BJ (cell line): Measurements from ENCODE around the genes EPHA5, HTN3 and SMR3A.

- CAGE, long polyA plus RNA, result no peak
- RRBS, result no CpG with 5 or more reads among the region's 2 CpGs
Measured at GRCh38 chr4:57068611-57068886, 41.6 kb downstream of the IGFBP7 start.

DNA sequence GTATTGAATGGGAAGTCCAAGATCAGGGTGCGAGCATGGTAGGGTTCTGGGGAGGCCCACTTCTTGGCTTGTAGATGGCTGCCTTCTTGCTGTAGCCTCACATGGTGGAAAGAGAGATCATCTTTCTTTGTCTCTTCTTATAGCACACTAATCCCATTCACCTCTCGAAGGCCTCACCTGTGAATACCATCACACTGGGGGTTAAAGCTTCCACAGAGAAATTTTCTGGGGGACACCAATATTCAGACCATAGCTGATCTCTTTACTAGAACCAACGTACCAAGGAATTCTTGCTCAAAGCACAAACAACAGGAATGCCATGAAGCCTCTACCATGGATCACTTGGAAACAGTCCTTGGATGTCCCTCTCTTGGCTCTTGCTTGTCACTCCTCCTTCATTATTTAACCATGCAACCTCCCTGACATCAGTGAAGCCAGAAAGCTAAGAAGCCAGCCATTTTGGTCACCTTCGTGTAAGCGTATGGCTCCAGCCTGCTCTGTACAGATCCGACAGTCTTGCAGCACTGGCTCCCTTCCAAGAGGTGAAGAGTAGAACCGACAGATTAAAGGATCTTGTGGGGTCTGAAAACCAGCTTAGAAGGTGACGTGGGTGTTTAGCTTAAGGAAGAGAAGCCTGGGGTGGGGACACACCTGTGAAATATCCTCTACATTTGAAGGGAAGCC is 34.0 kb downstream of the IGFBP7 start:
- CAGE, long polyA plus RNA, result no peak
- RRBS, result no CpG with 5 or more reads among the region's 8 CpGs

- CAGE, long polyA plus RNA, result no peak
- RRBS, result no CpG with 5 or more reads among the region's 2 CpGs
Measured at GRCh38 chr4:60564933-60565265, 635.2 kb upstream of the ADGRL3 start.

DNA sequence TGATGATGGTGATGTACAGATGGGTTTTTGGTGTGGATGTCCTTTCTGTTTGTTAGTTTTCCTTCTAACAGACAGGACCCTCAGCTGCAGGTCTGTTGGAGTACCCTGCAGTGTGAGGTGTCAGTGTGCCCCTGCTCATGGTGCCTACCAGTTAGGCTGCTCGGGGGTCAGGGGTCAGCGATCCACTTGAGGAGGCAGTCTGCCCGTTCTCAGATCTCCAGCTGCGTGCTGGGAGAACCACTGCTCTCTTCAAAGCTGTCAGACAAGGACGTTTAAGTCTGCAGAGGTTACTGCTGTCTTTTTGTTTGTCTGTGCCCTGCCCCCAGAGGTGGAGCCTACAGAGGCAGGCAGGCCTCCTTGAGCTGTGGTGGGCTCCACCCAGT is 172.2 kb downstream of the ADGRL3 start:
- CAGE, long polyA plus RNA, result no peak
- RRBS, result no CpG with 5 or more reads among the region's 5 CpGs

GRCh38 chr4:61646607-61646993 is 446.5 kb downstream of the ADGRL3 start:
- CAGE, long polyA plus RNA, result no peak
- RRBS, result no CpG with 5 or more reads among the region's 12 CpGs

DNA sequence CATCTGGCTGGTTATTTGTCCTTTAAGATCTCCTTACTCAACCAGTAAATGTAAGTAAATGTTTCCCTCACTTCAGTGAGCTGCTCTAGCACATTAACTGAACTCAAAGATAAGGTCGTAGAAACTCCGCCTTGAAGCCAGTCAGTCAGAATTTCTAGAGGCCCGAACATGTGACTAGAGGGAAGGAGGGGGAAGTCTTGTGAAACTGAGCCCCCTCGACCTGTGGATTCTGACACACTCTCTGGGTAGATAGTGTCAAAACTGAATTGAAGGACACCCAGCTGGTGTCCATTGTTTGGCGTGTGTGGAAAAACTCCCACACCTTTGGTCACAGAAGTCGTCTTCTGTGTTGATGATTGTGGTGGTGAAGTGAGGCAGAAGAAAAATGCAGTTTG is 933.9 kb downstream of the ADGRL3 start:
- CAGE, long polyA plus RNA, result no peak
- RRBS, result no CpG with 5 or more reads among the region's 6 CpGs

DNA sequence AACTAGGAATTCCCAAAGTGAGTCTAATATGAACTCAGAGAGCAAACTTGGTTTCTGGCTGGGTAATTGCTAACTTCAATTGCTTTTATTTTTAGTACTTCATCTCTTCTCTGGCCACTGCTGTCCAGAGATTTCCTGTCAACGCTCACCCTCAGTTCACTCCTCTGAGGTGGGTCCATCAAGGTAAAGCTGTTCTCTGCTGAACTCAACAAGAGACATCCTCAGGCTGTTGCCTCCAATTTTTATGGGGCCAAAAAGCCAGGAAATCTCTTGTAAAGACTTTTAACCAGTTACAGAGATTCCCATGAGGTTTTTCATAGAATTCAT is 75.3 kb upstream of the TECRL start:
- CAGE, long polyA plus RNA, result no peak
- RRBS, result no CpG with 5 or more reads among the region's 1 CpG

DNA sequence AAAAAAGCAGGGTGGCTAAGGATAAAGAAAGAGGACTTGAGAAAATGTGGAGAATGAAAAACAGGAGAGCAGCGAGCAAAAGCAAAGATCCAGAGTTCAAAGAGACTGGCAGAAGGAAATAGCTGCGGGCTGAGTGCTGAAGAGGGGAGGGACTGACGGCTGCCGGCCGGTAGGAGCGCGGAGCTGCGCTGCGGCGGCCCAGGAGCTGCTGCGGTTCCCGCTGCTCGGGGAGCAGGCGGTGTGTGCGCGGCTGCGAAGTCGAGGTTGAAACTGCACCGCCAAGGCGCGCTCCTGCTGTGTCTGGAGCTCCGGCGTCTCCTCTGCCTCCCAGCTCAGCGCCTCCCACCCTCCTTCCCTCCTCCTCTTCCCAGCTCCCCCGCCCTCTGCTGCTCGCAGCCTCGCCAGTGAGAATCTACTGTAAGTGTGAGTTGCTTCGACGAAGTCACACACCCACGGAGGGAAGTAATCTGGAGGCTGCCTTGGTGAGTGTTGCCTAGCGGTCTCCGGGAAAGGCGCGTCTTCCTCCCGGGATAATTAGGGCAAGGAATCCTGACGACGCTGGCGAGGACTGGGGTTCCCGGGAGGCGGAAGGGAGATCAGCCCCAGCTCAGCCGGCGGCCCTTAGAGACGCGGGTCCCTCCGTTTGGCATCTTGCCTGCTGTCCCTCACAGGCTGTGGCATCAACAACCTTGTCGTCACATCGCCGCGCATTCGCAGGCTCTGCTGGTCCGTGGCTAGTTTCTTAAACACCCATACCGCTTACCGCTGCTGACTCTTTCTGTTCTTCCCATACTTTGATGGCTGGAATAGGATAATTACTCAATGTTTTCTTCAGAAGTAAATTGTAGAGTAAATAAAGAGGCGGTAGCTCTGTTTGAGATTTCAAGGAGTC is at the start of gene EPHA5:
Gene EPHA5 (minus strand): TSS at position 298 of the 892 bp plus-strand sequence.
- CAGE, long polyA plus RNA, result no peak
- RRBS, result no CpG with 5 or more reads among the region's 54 CpGs

DNA sequence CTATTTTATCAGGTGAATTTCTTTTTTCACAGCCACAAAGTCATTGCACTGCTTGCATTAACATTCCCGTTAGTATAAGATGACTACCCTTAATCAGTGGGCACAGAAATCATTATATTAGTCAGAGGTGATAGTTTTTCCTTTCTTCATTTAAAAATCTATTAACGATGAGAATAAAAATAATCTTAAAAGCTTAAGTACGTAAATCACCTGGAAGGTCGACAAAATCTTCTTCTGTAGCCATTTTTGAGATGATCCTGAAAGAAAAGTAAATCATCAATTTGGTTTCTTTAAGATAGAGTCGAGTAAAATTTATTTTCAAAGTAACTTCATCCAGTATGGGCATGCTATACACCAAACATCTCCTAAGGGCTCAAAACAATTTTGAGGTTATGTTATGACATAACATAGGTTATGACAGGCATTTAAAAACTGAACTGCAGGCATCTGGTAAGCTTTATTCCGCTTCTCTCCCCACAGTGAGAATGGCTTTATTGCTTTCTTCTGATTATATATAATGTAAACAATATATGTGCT is 1.3 kb downstream of the CENPC start:
- CAGE, long polyA plus RNA, result no peak
- RRBS, result no CpG with 5 or more reads among the region's 6 CpGs

- CAGE, long polyA plus RNA, result no peak
- RRBS, result no CpG with 5 or more reads among the region's 5 CpGs
Measured at GRCh38 chr4:68376383-68376701, 26.5 kb upstream of the YTHDC1 start.

DNA sequence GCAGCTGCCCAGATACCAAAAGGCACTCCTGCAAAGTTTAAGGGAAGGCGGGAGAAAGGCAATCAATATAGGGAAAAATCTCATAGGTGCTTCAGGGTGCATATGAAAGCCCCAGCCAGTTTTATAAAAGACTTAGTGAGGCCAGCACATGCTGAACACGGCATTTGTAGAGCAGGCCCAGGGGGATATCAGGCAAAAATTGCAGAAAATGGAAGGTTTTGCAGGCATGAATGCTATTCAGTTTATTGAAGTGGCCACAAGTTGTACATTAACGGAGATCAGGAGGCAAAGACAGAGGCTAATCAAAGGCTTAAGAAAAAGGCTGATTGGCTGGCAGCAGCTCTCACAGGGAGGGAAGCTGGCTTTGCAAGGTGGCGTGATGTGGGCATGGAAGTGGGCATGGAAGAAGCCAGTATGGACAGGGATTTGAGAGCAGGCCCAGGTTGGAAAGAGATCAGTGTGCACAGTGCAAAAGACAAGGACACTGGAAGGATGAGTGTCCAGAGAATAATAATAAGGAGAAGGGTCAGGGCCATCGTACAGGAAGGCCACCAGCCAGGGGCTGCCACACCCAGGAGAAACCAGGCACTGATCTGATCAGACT is 37.7 kb upstream of the UGT2B7 start:
- CAGE, long polyA plus RNA, result no peak
- RRBS, result no CpG with 5 or more reads among the region's 5 CpGs

- CAGE, long polyA plus RNA, result no peak
- RRBS, result no CpG with 5 or more reads among the region's 5 CpGs
Measured at GRCh38 chr4:69169060-69169700, 45.4 kb downstream of the UGT2B11 start.

DNA sequence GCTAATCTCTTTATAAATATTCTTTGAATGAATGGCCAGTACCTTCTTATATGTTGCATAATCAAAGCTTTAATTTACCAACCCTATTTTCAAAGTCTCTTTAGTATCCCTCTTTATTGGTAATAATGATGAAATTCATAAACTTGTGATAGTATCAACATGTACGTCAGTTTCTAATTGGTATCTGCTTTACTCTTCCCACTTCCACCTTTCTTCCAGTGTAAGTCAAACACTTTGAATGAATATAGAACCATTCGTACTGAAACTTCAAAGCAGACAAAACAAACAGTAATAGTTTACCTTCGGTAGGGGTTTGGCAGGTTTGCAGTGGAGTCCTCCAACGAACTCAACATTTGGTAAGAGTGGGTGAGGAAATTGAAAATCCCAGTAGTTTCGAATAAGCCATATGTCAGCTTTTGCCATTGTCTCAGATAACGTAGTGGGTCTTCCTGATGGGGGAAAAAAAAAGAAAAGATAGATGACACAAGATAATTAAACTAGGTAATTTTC is 2.3 kb downstream of the UGT2B4 start:
- CAGE, long polyA plus RNA, result no peak
- RRBS, result no CpG with 5 or more reads among the region's 6 CpGs

- CAGE, long polyA plus RNA, result no peak
Measured at GRCh38 chr4:69517986-69518925, 22.6 kb upstream of the UGT2B4 start.

DNA sequence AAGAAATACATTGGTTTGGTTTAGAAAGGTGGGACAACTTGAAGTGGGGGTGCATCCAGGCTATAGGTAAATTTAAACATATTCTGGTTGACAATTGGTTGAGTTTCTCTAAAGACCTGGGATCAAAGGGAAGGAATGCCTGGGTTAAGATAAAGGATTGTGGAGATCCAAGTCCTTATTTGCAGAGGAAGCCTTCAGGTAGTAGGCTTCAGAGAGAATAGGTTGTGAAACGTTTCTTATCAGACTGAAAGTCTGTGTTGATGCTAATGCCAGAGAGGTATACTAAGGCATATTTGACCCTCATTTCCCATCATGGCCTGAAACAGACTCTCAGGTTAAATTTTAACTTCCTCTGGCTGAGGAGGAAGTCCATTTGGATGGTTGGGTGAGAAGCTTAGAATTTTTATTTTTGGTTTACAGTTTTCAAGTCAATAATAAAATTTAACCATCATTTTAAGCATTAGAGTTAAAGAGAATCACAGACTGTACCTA is 48.1 kb downstream of the UGT2A2 start:
- CAGE, long polyA plus RNA, result no peak
- RRBS, result no CpG with 5 or more reads among the region's 1 CpG

- CAGE, long polyA plus RNA, result no peak
- RRBS, result no CpG with 5 or more reads among the region's 5 CpGs
Measured at GRCh38 chr4:69754956-69755658, 5.3 kb downstream of the SULT1B1 start.

- CAGE, long polyA plus RNA, result no peak
- RRBS, result no CpG with 5 or more reads among the region's 9 CpGs
Measured at GRCh38 chr4:70028030-70028564, at the start of gene HTN3. Gene HTN3 (plus strand): TSS chr4:70028459.

DNA sequence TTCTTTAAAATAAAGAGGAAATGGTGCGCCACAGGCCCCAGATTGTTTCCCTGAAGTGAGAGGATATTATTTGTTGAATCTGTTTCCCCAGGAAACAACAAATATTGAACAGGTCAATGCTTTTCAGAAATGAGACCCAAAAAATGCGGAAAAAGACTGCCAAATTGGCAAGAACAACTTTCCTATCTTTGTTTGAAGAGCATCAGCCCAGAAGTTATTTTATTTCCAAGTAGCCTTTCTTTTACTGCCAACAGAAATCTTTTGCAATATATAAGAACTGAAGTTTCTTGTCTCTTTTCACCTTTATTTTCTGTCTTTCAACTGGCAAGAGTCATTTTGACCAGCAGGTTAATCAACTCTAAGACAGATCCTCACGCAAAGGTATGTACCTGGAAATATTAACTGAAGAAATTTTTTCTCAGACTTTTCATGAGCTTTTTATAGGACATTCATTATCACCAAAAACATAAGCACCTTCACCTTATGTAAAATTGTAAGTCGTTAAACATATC is at the start of gene SMR3A:
Gene SMR3A (plus strand): TSS at position 299 of the 512 bp plus-strand sequence.
- CAGE, long polyA plus RNA, result no peak
- RRBS, result no CpG with 5 or more reads among the region's 4 CpGs

- CAGE, long polyA plus RNA, result no peak
- RRBS, result no CpG with 5 or more reads among the region's 2 CpGs
Measured at GRCh38 chr4:70591798-70592167, 273 bp upstream of the AMBN start.

GRCh38 chr4:71004267-71004941 is 11.0 kb downstream of the DCK start:
- CAGE, long polyA plus RNA, result no peak
- RRBS, result no CpG with 5 or more reads among the region's 8 CpGs